SJCRH30 (cell line): ENCODE data around the gene SDE2.

GRCh38 chr1:225463202-225464091, 35.6 kb upstream of the LBR start:
- RAMPAGE, long total RNA, result no peak

GRCh38 chr1:225549305-225549787, 103.6 kb downstream of the ENAH start:
- RAMPAGE, long total RNA, result no peak

DNA sequence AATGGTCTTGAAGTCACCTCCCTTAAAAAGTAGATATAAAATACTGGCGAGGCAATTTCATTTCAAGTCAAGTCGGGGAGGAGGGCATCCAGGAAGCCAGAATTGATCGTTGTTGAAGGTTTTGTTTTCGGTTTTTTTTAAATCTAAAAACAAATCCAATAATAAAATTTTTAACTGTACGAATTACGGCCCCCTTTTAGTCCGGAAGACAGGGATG, 1.1 kb upstream of the ENAH start:
- RAMPAGE, long total RNA, result no peak

DNA sequence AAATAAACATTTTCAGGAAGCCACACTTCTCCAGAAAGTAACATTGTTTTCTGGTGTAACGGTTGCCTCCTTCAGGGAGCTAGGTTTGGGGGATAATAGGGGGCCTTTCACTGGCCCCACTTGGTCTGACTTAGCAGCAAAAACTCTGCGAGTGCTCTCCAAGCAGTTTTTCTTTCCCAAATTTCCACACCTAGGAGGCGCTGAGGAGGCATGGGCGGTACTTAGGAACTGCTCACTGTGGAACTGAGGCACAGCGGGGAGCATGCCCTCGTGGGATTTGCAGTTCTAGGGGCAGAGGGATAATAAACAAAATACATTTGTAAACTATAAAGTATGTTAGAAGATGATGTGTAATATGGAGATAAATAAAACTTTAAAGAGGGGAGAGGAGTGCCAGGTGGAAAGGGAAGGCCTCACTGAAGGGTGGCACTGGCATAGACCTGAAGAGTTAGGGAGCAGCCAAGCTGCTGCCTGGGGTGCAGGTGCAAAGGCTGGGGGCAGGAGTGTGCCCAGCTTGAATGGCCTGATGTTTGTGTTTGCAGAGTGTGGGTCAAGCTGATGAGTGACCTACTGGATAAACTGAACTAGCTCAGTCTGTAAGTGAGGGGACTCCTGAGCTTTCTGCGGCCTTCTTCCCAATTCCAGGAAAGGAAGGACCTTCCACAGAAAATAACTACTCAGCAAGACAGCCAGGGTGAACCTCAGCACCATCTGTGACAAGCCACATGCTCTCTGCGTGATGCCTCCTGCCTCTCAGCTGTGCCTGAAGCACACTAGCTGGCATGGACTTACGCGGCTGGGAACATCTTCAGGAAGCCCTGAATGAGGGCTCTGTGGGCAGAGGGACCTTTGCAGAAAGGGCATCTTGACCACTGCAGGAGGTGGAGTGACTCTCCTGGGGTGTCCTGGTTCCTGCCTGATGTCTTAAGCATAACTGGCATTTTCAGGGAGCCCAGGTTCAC, 2.0 kb downstream of the EPHX1 start:
- RAMPAGE, long total RNA, result no peak

- RAMPAGE, long total RNA, result no peak
Observed at GRCh38 chr1:225812812-225814085, 3.3 kb downstream of the EPHX1 start.

DNA sequence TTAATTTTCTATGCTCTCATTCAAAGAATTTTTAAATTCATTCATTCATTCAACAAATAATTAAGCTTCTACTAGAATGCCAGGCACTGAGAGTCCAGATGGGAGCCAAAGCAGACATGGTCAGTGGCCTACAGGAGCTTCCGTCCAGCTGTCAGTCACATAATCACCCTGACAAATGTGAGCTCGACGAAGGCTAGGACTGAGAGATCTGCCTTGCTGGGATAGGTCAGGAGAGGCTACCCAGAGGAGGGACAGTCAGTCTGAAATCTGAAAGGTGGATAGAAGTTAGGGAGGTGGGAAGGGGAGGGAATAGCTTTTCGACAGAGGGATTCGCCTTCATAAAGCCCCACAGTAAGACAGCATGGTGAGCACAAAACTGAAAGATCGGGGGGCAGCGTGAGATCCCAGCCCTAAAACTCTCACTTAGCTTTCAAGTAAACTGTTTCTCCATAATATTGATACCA, 8.3 kb downstream of the EPHX1 start:
- RAMPAGE, long total RNA, result no peak

GRCh38 chr1:225875140-225875806, 6.9 kb downstream of the TMEM63A start:
- RAMPAGE, long total RNA, result no peak

- RAMPAGE, long total RNA, result no peak
Observed at GRCh38 chr1:225939470-225940031, 1.5 kb downstream of the LEFTY2 start.

DNA sequence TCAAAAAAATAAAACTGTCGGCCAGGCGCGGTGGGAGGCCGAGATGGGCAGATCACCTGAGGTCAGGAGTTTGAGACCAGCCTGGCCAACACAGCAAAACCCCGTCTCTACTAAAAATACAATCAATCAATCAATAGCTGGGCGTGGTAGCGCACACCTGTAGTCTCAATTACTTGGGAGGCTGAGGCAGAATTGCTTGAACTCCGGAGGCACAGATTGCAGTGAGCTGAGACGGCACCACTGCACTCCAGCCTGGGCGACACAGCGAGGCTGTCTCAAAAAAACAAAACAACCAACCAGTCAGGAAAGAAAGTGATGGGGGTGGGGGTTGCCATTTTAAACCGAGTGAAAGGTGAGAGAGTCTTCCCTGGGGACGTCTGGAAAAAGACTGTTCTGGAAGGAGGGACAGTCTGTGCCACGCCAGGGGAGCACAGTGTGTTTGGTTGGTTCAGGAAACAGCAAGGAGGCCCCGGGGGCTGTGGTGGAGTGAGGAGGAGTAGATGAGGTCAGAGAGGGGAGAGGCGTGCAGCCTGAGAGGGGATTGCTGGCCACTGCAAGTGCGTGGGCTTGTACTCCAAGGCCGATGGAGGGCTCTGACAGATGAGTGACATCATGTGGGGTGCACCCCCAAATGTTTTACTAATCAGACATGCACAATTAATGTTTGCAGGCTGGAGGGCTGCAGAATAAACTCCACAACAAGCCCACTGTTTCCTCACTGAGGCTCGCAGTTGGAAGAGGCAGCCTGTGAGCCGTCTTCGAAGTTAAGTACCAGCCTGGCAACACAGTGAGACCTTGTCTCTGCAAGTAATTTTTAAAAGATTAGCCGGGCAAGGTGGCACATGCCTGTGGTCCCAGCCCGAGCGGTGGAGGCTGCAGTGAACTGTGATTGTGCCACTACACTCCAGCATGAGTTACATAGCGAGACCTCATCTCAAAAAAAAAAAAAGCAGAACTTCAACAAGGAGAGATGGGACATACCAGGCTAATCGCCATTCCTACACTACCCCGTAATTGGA, 21.6 kb downstream of the SDE2 start:
- RAMPAGE, long total RNA, result no peak

GRCh38 chr1:225999232-226000307, at the start of gene SDE2:
Gene SDE2 (minus strand): TSS chr1:225999343.
- RAMPAGE, long total RNA, result start-site peak on the minus strand at chr1:225999325-225999377, 243 and 49 reads in 2 replicates

DNA sequence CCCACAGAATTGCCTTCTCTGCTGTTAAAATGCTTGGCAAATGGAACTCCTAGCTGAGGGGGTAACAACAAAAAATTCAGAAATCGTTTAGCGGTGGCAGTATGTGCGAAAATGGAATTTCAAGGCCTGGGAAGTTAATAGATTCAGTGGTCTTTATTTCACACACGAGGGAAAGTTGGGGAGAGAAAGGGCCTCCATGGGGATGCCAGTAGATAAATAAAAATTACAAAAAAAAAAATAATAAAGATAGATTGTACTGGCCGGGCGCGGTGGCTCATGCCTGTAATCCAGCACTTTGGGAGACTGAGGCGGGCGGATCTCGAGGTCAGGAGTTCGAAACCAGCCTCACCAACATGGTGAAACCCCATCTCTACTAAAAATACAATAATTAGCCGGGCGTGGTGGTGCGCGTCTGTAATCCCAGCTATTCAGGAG, 1.2 kb upstream of the SDE2 start:
- RAMPAGE, long total RNA, result no peak

DNA sequence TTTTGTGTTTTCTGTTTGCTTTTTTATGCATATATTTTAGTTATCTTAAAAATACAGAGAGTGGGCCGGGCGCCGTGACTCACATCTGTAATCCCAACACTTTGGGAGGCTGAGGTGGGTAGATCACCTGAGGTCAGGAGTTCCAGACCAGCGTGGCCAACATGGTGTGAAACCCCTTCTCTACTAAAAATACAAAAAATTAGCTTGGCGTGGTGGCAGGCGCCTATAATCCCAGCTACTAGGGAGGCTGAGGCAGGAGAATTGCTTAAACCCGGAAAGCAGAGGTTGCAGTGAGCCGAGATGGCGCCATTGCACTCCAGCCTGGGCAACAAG, 4.8 kb downstream of the H3-3A start:
- RAMPAGE, long total RNA, result no peak

DNA sequence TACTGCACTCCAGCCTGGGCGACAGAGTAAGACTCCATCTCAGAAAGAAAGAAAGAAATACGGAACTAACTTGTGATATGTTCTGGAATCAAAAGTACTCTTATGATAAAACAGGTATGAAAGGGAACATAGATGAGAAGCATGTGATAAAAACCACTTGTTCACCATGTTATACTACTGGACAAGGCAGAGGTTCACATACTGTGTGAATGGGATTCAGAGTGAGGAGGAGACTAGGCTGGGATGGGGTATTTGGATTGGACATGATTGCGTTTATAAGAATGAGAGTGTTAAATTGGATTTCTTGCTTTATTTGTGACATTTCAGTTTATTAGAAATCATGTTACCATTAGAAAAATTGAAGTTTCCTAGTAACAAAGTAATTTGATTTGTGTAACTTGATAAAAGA, 8.2 kb downstream of the H3-3A start:
- RAMPAGE, long total RNA, result no peak

DNA sequence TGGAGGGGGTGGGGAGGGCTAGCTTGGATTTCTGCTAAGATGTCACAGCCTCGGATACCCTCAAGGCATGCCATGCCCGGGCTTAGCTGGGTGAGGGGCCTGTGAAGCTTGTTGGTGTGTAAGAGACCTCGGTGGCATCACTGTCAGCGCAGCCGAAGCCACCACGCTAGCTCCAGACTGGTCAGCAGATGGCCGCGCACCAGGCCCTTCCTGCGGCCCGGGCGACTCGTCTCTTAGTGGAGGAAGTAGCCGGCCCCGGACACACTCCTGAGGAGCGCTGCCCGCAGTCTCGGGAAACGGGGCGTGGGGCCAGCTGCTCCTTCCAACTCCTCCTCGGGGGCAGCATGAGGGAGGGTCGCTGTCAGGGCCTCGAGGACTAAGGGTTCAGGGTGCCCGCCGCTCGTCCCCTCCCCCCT, 20.4 kb downstream of the H3-3A start:
- RAMPAGE, long total RNA, result no peak

DNA sequence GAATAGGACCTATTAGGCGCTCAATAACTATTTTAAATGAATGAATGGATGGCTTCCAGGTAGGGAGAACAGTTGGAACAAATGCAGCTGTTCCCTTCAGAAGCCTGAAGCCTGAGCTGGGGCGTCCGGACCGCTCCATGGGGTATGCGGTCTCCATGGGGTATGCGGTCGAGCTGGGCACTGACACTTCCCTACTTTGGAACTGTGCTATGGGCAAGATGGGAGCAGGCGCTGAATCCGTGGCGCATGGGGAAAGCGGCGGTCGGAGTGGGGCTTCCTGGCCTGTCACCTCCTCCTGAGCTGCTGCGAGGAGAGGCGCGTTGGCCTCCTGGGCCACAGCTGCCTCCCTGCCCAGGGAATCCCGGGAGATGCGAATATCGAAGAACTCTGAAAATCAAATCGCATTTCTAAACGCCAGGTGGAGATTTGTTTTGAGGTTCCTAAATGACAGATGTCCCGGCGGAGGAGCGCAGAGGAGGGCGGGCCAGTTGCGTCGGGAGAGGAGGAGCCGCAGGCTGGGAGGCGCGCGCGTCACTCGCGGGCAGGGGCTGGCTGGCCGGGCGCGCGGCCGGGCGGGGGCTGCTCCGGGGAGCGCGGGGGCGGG, 47.1 kb downstream of the H3-3A start:
- RAMPAGE, long total RNA, result no peak

DNA sequence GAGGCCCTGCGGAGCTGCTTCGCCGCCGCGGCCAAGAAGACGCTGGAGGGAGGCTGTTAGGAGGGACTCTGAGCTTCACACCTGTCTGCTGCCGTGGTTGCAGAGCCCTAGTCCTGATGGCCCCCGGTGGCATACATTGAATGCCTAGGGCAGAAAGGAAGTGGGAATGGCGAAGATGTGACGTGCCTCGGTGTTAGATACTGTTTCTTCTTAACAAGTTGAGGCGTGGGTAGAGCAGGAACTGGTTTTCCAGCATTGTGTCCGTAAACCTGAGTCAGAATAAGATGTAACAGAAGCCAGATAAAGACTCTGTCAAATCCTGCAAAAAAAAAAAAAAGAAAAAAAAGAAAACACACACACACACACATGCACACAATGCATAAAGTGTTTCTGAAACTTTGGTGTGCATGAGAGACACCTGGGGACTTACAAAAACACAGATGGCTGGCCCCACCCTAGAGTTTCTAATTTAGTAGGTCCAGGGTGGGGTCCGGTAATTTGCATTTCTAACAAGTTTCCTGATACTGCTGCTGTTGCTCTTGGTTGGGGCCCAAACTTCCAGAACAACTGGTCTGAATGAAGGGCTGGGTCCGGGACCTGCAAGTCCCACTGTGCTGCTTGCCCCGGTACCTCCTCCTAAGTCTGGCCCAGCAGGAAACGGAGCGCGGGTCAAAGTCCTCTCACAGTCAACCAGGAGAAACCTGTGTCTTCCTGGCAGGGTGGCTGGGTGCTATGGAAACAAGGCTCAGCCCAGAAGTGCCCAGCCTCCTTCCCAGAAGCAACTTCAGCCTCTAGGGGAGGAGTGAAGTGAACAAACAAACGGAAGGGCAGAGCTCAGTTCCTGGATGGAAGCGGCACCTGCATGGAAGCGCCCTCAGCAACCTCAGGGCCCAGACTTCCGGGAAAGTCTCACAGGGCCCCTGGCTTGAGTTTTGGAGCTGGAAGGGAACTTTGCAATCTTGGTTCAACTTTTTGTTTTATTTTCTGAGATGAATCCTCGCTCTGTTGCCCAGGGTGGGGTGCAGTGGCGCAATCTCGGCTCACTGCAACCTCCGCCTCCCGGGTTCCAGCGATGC, 58.9 kb downstream of the ACBD3 start:
- RAMPAGE, long total RNA, result no peak

DNA sequence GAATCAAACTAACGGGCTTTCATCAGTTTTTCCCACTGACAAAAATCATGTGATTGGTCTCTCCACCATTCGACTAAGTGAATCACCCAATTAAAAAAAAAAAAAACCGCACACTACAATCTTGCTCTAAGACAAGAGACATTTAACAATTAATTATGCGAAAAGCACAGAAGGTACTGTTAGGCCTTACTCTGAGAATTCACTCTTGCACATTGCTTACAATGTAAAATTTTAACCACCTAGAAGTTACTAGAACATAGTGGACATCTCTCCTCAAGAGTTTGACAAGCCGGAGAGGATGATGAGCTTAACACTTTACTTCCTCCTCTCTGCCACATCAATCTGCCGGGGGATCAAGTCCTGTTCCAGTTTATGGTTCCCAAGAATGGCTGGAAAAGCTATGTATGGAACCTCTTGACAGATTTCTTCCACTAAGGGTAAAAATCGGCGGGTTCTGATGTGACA, 980 bp downstream of the ACBD3 start:
- RAMPAGE, long total RNA, result no peak

- RAMPAGE, long total RNA, result no peak
Observed at GRCh38 chr1:226390152-226390728, 17.7 kb downstream of the PARP1 start.

DNA sequence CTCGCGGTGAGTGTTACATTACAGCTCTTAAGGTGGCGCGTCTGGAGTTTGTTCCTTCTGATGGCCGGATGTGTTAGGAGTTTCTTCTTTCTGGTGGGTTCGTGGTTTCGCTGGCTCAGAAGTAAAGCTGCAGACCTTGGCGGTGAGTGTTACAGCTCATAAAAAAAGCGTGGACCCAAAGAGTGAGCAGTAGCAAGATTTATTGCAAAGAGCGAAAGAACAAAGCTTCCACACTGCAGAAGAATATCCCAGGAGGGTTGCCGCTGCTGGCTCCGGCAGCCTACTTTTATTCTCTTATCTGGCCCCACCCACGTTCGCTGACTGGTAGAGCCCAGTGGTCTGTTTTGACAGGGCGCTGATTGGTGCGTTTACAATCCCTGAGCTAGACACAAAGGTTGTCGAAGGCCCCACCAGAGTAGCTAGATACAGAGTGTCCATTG, 17.8 kb upstream of the PARP1 start:
- RAMPAGE, long total RNA, result no peak

DNA sequence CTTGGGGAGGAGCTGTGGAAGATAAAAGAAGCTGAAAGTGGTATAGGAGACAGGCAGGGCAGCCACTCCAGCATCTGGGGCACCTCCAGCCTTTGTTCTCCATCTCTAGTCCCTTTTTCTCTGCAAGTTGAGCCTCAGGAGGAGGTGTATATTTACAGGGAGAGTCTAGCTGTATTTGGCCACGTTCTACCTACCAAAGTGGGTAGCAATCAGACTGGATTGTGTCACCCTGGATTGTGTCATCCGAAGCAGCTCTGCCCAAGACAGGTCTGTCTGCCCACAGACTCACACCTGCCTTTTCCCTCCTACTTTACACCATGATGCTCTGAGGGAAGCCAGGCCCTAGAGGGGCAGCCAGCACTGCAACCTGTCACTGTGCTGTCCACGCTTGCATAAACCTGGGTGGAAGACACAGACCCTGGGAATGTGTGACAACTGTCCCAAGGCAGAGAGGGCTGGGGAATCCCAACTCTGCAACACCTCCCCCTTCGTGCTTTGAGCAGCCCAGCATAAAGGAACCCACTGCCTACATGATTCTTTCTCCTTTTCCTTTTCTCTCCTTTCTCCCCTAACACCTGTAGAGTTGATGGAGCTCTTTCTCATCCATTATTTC, 56.2 kb downstream of the ITPKB start:
- RAMPAGE, long total RNA, result no peak